Prostate gland (tissue), 2 donors: ENCODE measurements around the gene NHSL1.

DNA sequence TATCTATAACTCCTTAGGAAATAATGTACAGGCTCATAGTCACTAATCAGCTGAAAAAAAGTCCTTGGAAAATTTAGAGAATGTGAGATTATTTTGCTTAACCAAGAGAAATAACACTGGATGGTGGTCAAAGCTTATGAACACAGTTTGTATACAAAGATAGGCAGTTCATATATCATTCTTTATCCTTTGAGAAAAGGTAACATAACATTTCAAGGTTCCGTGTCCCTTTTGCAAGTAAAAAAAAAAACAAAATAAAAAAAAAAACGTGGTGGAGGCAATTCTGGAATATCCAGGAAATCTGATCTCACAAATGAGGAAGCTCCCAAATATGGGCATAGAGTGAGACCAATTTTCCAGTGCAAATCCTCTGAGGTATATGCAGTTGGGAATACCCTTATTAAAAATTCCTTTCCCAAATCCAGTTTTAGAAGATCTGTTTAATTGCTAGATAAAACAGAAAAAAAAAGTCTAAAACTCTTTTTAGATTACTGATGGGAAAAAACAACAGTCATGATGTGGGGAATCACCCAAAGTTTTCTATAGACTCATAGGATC, 17.8 kb upstream of the TNFAIP3 start:
- PRO-cap = no peak
- RAMPAGE, long total RNA, 2 experiments = no peak in any of the 2 experiments

DNA sequence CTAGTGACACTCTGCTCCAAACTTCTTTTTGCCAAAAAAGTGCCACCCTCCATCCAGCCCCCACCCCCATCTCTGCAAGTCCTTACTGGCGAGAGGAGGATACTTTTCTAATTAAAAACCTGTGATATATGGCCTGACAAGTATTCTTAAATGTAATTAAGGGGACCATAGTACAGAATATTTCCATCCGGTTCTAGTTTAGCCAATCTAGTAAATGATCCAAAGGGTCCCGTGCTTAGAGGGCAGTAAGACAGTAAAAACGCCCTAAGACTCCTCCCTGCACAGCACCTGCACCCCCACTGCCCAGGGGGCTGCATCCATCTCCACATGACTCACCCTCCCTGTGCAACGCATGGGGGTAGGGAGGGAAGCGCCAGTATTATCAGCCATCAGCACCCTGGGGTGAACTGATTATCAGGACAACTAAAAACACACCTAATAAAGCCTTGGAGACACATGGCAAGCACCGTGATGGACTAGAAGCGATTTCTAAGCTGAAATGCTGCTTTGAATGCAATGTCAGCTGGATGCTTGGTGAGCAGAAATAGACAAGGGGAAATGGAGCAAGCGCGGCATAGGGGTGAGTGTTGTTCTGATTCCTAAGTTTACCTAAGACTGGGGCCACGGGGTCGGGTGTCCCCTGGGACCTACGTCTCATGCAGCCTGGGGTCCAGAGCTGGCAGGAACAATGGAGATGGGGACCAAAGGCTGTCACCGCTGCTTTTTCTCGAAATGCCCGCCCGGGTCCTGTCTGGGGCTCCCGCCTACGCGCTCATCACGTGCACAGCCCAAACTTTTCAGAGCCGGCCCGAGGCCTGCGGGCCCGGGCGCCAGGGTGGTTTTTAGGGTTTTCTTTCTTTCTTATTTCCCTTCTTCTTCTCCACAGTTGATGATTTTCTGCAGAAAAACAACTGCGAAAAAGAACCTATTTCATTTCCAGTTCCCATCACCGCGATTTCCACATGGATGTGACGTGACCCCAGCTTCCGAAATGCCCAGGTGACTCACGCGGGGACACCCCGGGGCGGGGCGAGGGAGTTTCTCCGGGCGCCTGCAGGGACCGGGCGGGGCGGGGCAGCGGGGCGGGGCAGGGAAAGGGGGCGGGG, 732 bp upstream of the TNFAIP3 start:
- PRO-cap = unidirectional peak, minus-strand start at position 749 of the sequence; bidirectional peak, plus-strand start outside the sequence, minus-strand start at position 970 of the sequence
- RAMPAGE, long total RNA, 2 experiments = no peak in any of the 2 experiments

GRCh38 chr6:137869718-137870655, 2.9 kb downstream of the TNFAIP3 start:
- PRO-cap = no peak
- RAMPAGE, long total RNA, 2 experiments = no peak in any of the 2 experiments

DNA sequence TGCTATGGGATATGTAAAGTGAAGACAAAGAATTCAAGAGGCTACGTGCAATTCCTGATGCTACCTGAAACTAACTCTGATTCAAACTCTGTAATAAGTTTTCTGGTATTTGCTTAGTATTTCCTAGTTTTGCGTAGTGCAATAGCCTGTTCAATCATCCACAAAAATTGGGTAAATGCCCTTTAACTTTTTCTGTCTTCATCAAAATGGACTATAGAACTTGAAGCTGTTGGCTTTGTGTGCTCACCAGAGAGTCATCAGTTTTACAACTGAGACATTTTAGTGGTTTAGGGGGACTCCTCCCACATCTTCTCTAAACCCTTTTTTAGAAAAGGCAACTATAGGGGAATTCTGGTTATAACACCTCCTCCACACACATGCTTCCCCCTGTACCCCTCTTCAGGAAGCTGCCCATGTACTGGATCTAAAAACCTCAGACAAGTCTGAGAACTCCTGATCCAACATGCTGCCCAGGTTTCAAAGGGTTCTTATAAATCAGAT, 73.1 kb downstream of the TNFAIP3 start:
- PRO-cap = no peak
- RAMPAGE, long total RNA, 2 experiments = no peak in any of the 2 experiments

- PRO-cap = no peak
- RAMPAGE, long total RNA, 2 experiments = no peak in any of the 2 experiments
Observed at GRCh38 chr6:138219295-138219784, 1.0 kb upstream of the PBOV1 start.

DNA sequence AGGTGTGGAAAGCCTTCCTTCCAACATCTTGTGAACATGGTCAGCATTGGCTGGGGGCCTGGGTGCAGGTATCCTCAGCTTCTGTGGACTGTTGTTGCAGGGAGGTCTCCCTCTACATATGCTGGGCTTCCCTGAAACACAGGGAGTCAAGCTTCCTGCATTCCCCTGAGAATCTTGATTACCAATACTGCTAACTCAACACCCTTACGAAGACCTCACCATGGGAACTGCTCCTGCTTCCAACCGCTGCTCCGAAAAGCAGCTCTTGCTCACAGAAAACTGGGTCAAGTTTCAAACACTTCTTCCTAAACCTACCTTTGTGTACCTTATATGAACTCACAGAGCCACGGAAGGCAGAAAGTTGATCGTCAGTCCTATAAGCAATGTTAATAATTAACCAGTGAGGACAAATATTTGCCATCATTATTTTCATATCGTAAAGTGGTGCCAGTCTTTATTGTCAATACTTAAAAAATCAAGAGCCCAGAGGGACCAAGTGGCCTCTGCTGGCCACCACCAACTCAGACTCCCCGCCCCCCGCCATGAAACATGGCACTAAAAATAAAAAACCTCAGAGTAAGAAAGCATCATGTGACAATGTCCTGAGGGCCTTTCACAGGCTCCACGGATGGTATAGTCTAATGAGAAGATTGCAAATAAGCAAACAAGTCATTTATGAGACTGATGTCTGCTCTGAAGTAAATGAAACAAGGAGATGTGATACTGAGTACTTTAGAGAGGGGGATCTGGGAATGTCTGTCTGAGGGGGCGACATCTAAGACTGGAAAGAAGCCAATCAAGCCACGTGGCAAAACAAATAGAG, 9.0 kb upstream of the PBOV1 start:
- PRO-cap = unidirectional peak, minus-strand start at position 281 of the sequence
- RAMPAGE, long total RNA, 2 experiments = no peak in any of the 2 experiments

- PRO-cap = no peak
- RAMPAGE, long total RNA, 2 experiments = no peak in any of the 2 experiments
Observed at GRCh38 chr6:138432821-138433162, 28.8 kb downstream of the HEBP2 start.

- PRO-cap = no peak
- RAMPAGE, long total RNA, 2 experiments = no peak in any of the 2 experiments
Observed at GRCh38 chr6:138499180-138499806, at the start of gene NHSL1. TSS of gene NHSL1 (minus strand) at chr6:138499494.

DNA sequence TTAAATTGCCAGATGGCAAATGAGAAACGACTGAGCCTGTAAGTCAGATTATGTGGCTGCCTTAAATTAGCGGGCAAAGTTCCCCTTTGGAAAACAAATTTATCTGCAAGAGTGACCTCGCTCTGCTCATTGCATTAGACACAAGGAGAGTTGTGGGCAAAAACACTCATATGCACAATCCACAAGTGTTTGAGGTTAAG, 1.5 kb upstream of the NHSL1 start:
- PRO-cap = no peak
- RAMPAGE, long total RNA, 2 experiments = no peak in any of the 2 experiments

DNA sequence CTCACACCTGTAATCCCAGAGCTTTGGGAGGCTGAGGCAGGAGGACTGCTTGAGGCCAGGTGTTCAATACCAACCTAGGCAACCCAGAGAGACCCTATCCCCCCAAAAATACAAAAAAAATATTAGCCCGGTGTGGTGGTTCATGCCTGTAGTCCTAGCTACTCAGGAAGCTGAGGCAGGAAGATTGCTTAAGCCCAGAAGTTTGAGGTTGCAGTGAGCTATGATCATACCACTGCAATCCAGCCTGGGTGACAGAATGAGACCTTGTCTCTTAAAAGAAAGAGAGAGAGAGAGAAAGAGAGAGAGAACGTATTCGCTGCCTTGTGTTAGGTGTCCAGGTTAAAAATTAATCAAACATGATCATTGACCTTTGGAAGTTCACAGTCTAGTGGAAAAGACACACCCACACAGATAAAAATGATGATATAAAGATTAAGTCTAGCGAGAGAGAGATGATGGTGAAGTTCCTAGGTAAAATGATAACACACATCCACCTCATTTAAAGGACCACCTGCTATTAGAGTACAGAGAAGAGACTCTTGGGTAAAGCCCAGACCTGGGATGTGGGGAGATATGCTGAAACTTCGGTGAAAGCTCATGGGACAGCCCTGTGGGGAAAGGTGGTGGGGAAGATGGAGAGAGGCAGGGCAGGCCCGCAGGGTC, 4.8 kb upstream of the NHSL1 start:
- PRO-cap = no peak
- RAMPAGE, long total RNA, 2 experiments = no peak in any of the 2 experiments

GRCh38 chr6:138521759-138522282, 22.5 kb upstream of the NHSL1 start:
- PRO-cap = unidirectional peak, plus-strand start at chr6:138522123
- RAMPAGE, long total RNA, 2 experiments = no peak in any of the 2 experiments

DNA sequence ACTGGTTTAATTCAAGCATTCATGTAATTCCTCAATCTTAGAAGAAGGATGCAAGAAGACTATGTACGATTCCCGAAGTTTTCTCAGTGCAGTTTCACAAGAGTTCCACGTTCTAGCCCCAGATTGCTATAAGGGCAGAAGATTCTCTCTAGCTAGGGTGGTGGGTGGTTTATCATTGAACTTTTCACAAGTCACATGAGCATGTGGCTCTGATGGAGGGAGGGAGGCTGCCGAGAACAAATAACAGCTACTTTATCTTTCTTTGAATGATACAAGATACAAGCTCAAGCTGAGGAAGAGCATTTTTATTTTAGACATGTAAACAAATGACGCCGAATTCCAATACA, 71.9 kb upstream of the NHSL1 start:
- PRO-cap = no peak
- RAMPAGE, long total RNA, 2 experiments = no peak in any of the 2 experiments

- PRO-cap = no peak
- RAMPAGE, long total RNA, 2 experiments = no peak in any of the 2 experiments
Observed at GRCh38 chr6:138989032-138989450, 988 bp upstream of the REPS1 start.

DNA sequence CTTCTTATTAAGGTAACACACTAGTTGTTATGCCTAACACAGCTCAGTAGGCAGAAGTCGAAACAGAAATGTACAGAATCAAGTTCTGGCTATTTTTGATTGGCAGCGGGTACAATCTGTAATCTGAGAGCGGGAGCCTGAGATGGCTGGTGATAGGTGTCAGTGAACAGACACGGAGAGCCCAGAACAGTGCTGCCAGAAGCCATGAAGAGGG, 11.5 kb downstream of the HECA start:
- PRO-cap = no peak
- RAMPAGE, long total RNA, 2 experiments = no peak in any of the 2 experiments

GRCh38 chr6:139175976-139176214, 41.0 kb downstream of the HECA start:
- PRO-cap = no peak
- RAMPAGE, long total RNA, 2 experiments = no peak in any of the 2 experiments

DNA sequence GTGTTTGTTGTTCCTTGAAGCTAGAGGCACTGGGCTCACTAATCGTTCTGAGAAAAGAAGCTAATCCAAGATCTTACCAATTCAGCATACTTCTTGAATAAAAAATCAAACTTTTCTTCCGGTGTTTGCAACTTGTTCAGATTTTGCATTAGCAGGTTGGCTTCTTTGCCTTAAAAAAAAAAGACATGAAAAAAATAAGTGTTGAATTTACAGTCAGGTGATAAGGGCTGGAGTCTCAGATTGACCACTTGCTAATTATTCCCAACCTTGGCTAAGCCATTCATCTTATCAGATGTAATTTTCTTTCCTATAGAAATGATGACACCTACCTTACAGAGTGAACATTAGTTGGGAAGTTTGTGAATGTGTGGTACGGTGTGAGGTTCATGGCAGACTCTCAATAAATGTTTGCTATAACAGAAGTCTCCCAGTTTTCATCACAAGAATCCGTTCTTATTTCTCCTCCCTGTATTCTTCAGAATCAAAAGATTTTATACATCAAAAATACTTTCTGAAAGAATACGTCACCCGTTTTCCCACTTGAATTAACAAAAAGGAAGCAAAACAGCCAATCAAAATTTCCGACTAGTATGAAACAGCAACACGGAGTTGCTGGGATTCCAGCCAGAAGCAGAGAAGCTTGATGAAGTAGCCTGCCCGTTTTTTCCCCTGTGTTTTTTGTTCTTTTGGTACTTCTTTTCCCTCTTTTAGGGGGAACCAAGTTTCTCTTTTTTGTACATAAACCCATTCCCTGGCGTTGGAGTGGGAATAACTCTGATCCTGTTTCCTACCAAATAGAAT, 14.8 kb downstream of the TXLNB start:
- PRO-cap = unidirectional peak, plus-strand start at position 627 of the sequence
- RAMPAGE, long total RNA, 2 experiments = no peak in any of the 2 experiments

GRCh38 chr6:139375710-139376350, 1.4 kb upstream of the CITED2 start:
- PRO-cap = unidirectional peak, minus-strand start at chr6:139376145
- RAMPAGE, long total RNA, 2 experiments = no peak in any of the 2 experiments

- PRO-cap = no peak
- RAMPAGE, long total RNA, 2 experiments = no peak in any of the 2 experiments
Observed at GRCh38 chr6:139480107-139480787, 105.8 kb upstream of the CITED2 start.

- PRO-cap = no peak
- RAMPAGE, long total RNA, 2 experiments = no peak in any of the 2 experiments
Observed at GRCh38 chr6:139550189-139550728, 175.8 kb upstream of the CITED2 start.

- PRO-cap = no peak
- RAMPAGE, long total RNA, 2 experiments = no peak in any of the 2 experiments
Observed at GRCh38 chr6:139762531-139763053, 388.1 kb upstream of the CITED2 start.